Prostate gland (tissue), 2 donors: ENCODE measurements around the genes C22orf42, RFPL3 and FBXO7.

GRCh38 chr22:32052263-32052797, 9.3 kb downstream of the SLC5A1 start:
- PRO-cap = no peak
- RAMPAGE, long total RNA, 2 experiments = no peak in any of the 2 experiments

GRCh38 chr22:32159016-32159612, at the start of gene C22orf42:
C22orf42 (minus strand) TSS chr22:32159303.
- PRO-cap = no peak
- RAMPAGE, long total RNA, 2 experiments = start-site peak on the minus strand in 1 of 2 experiments, at chr22:32159201-32159232 at its widest, 7 reads per replicate

GRCh38 chr22:32205663-32206008, 763 bp upstream of the RFPL2 start:
- PRO-cap = no peak
- RAMPAGE, long total RNA, 2 experiments = no peak in any of the 2 experiments

DNA sequence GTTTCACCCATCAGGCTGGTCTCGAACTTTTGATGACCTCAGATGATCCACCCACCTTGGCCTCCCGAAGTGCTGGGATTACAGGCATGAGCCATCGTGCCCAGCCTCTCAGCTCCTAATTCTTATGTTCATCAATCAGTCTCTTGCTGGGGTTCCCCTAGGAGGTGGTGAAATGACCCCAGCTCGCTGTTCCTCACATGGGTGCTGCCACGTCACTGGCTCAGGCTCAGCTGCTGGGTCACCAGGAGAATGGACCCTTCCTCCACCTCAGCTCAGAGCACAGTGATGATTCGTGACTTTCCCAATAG, at the start of gene RFPL3:
RFPL3 (plus strand) TSS at position 207 of the 308 bp plus-strand sequence.
- PRO-cap = no peak
- RAMPAGE, long total RNA, 2 experiments = no peak in any of the 2 experiments

DNA sequence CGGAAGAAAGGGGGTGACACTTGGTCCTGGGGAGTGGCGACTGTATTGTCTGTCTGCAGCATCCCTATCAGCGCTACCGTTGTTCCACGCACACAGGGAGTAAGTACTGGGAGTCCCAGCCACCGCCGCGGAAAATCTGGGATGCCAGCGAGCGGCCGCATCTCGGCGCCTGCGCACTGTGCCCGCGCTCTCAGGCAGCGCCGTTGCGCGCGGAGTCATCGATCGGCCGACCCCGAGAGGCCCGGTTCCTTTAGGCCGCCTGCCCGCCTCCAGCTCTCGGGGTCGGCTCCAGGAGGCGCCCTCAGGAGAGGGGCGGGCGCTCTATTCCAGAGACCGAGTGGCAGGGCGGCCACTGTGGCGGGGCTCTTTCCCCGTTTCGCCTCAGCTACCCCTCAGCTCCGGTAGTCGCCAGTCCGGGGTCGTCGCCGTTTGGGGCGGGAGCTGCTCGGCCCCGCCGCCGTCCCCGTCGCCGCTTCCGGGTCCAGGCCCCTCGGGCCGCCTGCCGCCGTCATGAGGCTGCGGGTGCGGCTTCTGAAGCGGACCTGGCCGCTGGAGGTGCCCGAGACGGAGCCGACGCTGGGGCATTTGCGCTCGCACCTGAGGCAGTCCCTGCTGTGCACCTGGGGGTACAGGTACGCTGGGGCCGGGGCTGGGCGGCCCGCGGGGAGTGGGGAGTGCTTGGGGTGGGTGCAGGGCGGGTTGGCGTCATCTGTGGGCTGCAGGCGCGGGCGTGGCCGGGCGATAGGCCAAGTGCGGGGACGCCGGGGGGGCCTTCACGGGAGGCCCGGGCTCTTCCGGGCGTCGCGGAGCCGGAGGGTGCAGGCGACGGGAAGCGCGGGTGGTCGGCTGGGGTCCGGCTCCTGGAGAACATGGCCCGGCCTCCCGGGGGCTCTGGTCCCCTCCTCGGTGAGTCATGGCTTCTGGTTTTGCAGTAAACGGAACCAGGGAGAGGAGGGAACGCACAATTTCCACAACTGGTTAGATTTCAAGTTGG, at the start of gene FBXO7:
FBXO7 (plus strand) TSS at position 319 of the 994 bp plus-strand sequence.
- PRO-cap = bidirectional peak, plus-strand start at position 128 of the sequence, minus-strand start at position 138 of the sequence; bidirectional peak, plus-strand start at position 329 of the sequence, minus-strand start at position 171 of the sequence; bidirectional peak, plus-strand start at position 776 of the sequence, minus-strand start at position 718 of the sequence
- RAMPAGE, long total RNA, 2 experiments = start-site peak on the plus strand in 2 of 2 experiments, centred at positions 232 to 810 of the sequence, 23 to 142 reads per replicate

DNA sequence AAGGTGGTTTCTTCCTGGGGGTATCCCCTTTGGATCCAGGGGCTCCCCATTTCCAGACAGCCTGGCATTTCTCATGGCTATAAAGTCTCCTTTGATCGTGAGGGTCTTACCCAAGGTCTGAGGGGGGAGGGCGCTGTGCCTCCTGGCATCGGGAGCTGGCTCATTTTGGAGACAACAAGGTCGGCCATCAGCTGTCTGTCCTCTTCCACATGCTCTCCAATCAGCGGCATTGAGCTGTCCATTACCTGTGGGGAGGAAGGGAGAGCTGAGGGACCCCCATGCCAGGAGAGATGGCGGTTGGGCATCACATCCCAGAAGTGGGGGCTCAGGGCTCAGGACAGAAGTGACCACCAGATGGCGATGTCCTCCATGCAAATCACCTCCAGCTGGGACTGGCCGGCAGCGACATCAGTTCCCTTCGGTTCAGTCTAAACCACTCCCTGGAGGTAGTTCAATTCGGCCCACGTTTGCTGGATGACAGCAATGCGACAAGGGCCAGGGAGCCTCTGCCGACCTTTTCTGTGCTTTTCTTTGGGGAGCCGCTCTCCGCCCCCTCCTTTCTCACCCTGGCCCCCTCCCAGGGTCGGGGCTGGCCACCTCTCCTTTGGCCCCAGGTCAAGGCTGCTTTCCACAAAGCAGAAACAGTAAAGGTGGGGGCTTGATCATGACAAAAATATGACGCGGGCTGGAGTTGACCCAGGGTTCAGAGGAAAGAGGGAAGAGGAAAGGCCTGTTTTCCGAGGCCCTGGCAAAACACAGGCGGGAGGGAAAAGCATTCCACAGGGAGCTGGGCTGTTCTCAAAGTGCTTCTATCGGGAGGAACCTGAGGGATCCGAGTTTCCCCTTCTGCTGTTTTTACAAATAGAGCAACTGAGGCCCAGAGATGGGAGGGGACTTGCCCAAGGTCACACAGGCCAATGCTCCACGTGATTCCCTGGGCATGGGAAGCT, 54.4 kb downstream of the FBXO7 start:
- PRO-cap = unidirectional peak, plus-strand start at position 480 of the sequence; unidirectional peak, plus-strand start at position 751 of the sequence
- RAMPAGE, long total RNA, 2 experiments = no peak in any of the 2 experiments

DNA sequence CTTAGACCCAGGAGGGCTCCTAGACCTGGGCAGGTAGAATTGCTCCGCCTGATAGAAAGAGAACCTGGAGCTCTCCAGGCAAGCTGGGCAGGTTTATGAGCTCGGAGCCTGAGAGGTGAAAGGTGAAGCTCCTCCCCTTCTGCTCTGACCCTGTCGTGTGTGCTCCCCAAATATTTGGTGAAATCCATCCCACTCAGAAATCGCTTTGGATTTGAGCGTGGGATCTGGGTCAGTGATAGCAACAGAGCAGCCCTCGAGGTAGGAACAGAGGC, 154.3 kb downstream of the FBXO7 start:
- PRO-cap = no peak
- RAMPAGE, long total RNA, 2 experiments = no peak in any of the 2 experiments

GRCh38 chr22:32744958-32745780, 56.3 kb upstream of the TIMP3 start:
- PRO-cap = bidirectional peak, plus-strand start at chr22:32745688, minus-strand start at chr22:32745556
- RAMPAGE, long total RNA, 2 experiments = no peak in any of the 2 experiments

DNA sequence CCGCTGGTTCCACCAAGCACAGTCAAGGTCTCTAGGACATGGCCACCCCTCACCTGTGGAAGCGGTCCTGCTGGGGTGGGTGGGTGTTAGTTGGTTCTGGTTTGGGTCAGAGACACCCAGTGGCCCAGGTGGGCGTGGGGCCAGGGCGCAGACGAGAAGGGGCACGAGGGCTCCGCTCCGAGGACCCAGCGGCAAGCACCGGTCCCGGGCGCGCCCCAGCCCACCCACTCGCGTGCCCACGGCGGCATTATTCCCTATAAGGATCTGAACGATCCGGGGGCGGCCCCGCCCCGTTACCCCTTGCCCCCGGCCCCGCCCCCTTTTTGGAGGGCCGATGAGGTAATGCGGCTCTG, 267 bp upstream of the TIMP3 start:
- PRO-cap = bidirectional peak, plus-strand start outside the sequence, minus-strand start at position 230 of the sequence
- RAMPAGE, long total RNA, 2 experiments = no peak in any of the 2 experiments

- PRO-cap = no peak
- RAMPAGE, long total RNA, 2 experiments = no peak in any of the 2 experiments
Observed at GRCh38 chr22:32808565-32809070, 7.1 kb downstream of the TIMP3 start.

DNA sequence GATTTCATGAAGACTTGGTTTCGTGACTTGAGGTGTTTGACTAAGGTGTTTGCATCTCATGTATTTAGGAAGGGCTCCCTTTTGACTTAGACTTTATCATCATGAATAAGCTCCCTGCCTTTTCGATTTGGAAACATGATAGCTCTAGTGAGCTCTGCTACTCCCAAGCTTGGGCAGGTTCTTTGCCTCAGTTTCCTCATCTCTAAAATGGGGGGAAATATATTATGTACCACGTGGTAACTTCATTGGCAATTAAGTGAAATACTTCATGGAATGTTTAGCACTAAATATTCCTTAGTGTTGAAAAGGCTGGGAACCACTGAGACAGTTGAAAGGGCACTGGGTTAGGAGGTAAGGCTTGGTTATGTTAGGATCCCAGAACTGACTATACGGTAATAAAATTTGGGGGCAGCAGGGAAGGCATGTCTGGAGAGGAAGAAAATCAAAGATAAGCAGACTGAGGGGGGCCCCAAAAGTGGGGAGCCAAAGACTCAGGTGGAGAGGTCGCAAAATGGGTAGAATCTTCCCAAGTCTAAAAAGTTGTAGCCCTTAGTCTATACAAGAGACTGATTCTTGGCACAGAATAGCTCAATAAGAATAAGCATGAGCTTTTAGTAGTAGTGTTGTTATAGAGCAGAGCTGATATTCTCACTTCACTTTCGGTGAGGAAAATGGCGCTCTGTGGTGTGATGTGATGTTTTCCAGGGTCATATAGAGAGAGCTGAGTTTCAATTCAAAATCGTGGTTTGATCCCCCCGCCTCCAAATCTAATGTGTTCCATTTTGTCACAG, 9.5 kb downstream of the TIMP3 start:
- PRO-cap = no peak
- RAMPAGE, long total RNA, 2 experiments = no peak in any of the 2 experiments

DNA sequence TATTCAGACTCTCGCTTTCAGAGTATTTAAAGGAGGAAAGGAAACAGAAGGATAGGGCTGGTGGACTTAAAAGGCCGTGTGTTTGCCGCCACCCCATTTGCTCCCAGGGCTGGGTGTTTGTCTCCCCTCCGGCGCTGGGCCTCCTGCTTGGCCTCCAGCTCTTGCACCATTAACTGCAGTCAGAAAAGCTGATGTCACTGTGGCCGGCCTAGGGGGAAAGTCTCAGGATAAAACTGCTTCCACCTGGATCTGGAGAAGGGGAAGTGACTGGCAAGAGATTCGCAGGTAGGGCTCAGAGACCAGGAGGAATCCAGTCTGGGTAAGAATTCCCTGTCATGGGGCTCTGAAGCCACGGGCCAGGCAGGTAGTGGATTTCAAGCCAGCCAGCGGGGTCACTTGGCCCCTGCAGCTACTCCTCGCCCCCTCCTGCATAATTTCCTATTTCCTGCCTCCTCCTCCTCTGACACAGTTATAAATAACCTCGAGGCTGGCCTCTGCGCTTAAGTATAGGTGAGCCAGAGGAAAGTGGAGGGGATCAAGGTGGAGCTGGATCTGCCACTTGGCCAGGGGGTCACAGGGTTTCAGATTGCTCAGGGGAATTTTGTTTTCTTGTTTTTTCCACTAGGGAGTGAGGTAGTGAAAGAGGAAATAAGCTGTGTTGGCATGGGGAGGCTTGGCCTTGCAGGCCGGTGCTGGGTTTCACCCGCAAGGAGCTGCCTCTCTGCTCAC, 17.2 kb downstream of the TIMP3 start:
- PRO-cap = no peak
- RAMPAGE, long total RNA, 2 experiments = no peak in any of the 2 experiments

- PRO-cap = no peak
- RAMPAGE, long total RNA, 2 experiments = no peak in any of the 2 experiments
Observed at GRCh38 chr22:32831624-32832659, 30.4 kb downstream of the TIMP3 start.

- PRO-cap = no peak
- RAMPAGE, long total RNA, 2 experiments = no peak in any of the 2 experiments
Observed at GRCh38 chr22:32840523-32840969, 39.0 kb downstream of the TIMP3 start.

- PRO-cap = no peak
- RAMPAGE, long total RNA, 2 experiments = no peak in any of the 2 experiments
Observed at GRCh38 chr22:32853350-32853726, 51.8 kb downstream of the TIMP3 start.

DNA sequence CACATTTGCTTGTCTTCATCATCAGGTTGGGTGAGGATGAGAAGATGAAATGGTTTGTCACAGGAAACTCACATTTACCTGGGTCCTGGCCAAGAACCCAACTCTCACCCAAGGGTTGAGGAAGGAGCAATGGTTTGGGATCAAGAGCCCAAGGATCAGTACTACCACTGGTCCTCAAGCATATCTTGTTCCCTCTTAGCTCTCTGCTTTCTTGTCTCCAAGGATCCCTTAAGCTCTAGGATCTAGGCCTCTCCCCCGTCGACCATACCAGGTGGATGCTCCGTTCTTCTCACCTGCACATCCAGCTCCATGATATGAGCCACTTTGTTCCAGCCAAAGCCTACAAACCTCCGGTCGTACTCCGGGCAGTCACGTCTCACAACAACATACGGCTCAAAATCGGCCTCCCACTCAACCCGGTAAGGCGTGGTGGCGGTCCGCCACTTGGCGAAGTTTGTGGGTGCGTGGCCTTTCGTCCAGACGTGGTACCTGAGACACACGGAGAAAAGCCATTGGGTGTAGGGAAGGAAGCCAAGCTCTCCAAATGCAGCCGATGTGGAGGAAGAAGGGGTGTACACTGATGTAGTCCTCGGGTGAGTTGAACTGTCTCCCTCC, 218.7 kb upstream of the SYN3 start:
- PRO-cap = no peak
- RAMPAGE, long total RNA, 2 experiments = start-site peak on the minus strand in 1 of 2 experiments, centred at position 355 of the sequence, 9 reads per replicate

DNA sequence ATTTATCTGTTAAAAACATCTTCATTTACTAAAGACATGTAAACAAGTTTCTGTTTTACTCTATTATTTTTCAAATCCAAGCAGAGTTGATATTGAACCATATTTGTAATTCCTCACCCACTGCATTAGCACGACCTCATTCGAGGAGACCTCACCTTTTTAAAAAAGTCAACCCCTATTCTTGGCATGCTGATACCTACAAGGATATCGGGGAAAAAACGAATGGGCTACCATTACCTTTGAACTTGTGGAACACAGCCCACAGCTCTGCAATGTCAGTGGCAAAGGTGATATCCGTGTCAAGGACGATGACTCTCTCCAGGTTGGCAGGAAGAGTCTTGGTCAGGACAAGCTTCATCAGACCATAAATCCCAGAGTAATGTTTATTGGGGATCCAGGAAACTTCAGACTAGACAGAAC, 355.7 kb downstream of the LARGE1 start:
- PRO-cap = no peak
- RAMPAGE, long total RNA, 2 experiments = no peak in any of the 2 experiments

GRCh38 chr22:33853691-33854464, 66.4 kb downstream of the LARGE1 start:
- PRO-cap = bidirectional peak, plus-strand start at chr22:33853991, minus-strand start at chr22:33853977
- RAMPAGE, long total RNA, 2 experiments = start-site peak on the minus strand in 1 of 2 experiments, at chr22:33853902-33854185 at its widest, 11 reads per replicate

DNA sequence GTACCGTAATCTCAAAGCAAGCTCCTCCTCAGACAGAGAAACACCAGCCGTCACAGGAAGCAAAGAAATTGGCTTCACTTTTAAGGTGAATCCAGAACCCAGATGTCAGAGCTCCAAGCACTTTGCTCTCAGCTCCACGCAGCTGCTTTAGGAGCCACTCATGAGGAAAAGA, 11.6 kb downstream of the LARGE1 start:
- PRO-cap = no peak
- RAMPAGE, long total RNA, 2 experiments = no peak in any of the 2 experiments

- PRO-cap = no peak
- RAMPAGE, long total RNA, 2 experiments = no peak in any of the 2 experiments
Observed at GRCh38 chr22:33914065-33914741, 6.1 kb downstream of the LARGE1 start.